ENCODE results near the gene YRDC.

DNA sequence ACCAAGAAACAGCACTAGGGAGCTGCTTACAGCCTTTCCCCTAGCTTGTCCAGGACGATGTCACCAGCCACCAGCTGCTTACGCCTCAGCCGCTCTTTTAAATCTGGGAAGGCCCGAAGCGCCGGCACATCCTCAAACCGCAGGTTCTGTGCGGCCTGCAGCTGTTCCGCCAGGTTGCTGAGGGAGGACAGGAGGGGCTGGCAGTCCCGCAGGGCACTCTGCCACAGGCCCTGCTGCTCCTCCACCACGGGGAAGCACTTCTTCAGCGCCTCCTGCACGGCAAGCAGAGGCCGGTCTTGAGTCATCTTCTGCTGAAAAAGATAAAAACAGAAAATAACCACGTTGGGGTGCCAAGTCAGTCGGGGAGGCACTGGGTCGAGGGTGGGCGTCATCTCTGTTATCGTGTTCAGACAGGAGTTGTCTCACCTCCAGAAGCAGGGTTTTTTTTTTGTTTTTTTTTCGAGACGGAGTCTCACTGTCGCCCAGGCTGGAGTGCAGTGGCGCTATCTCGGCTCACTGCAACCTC lies 690 bp downstream of the C1orf109 start:
- PRO-cap = no peak
CAGE:
- cytosol, long polyA minus RNA = no peak
- cytosol, long polyA plus RNA = no peak
- long polyA plus RNA = no peak
- nucleus, long polyA minus RNA = no peak
- nucleus, long polyA plus RNA = no peak

GRCh38 chr1:37732369-37732781 lies 32.5 kb downstream of the EPHA10 start:
- PRO-cap = no peak
CAGE:
- cytosol, long polyA minus RNA = no peak
- cytosol, long polyA plus RNA = no peak
- long polyA plus RNA = no peak
- nucleus, long polyA minus RNA = no peak
- nucleus, long polyA plus RNA = no peak

GRCh38 chr1:37735034-37735646 lies 29.8 kb downstream of the EPHA10 start:
- PRO-cap = no peak
CAGE:
- cytosol, long polyA minus RNA = no peak
- cytosol, long polyA plus RNA = no peak
- long polyA plus RNA = no peak
- nucleus, long polyA minus RNA = no peak
- nucleus, long polyA plus RNA = no peak

DNA sequence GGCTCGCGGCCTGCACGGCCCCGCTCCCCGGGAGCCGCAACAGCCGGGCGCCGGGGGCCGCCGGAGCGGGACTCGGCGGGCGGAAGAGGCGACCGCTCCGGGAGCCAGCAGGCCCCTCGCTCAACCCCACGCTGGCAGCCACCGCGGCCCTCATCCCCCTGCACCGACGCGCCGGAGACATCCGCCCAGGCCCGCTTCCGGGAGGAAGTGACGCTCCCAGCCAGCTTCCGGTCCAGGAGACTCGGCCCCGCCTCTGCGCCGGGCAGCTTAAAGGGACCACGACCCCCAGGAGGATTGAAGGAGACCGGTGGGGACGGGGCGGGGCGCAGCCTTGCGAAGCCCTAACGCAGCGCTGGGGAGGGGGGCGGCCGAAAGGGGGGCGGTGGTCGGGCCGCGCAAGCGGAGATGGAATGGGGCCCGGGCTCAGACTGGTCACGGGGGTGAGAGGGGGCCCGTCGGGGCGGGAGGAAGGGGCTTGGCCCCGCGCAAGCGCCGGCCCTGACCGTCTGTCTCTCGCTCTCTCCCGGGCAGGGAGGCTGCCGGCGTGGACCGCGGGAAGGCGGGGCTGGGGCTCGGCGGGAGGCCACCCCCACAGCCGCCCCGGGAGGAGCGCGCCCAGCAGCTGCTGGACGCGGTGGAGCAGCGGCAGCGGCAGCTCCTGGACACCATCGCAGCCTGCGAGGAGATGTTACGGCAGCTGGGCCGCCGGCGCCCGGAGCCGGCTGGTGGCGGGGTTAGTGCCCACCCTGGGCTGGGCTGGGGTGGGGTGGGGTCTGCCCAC lies at the start of gene YRDC:
TSS of gene YRDC (minus strand) at position 209 of the 781 bp plus-strand sequence.
- PRO-cap = bidirectional peak, plus-strand start at position 297 of the sequence, minus-strand start at position 152 of the sequence; bidirectional peak, plus-strand start at position 592 of the sequence, minus-strand start at position 538 of the sequence
CAGE:
- cytosol, long polyA minus RNA = no peak
- cytosol, long polyA plus RNA = start-site peak on the minus strand centred at position 162 of the sequence, 7 bp wide, 182 and 214 reads in 2 replicates; start-site peak on the plus strand centred at position 312 of the sequence, 156 bp wide, 609 and 763 reads in 2 replicates
- long polyA plus RNA = start-site peak on the minus strand centred at position 169 of the sequence, 38 bp wide, 834 and 260 reads in 2 replicates; start-site peak on the plus strand centred at position 413 of the sequence, 360 bp wide, 1,299 and 924 reads in 2 replicates
- nucleus, long polyA minus RNA = start-site peak on the minus strand centred at position 157 of the sequence, 24 bp wide, 99 reads
- nucleus, long polyA plus RNA = start-site peak on the minus strand centred at position 166 of the sequence, 28 bp wide, 89 and 103 reads in 2 replicates; start-site peak on the plus strand centred at position 300 of the sequence, 70 bp wide, 259 and 221 reads in 2 replicates

- PRO-cap = no peak
CAGE:
- cytosol, long polyA minus RNA = no peak
- cytosol, long polyA plus RNA = no peak
- long polyA plus RNA = no peak
- nucleus, long polyA minus RNA = no peak
- nucleus, long polyA plus RNA = no peak
Observed at GRCh38 chr1:38990285-38990752, 757 bp upstream of the AKIRIN1 start.

DNA sequence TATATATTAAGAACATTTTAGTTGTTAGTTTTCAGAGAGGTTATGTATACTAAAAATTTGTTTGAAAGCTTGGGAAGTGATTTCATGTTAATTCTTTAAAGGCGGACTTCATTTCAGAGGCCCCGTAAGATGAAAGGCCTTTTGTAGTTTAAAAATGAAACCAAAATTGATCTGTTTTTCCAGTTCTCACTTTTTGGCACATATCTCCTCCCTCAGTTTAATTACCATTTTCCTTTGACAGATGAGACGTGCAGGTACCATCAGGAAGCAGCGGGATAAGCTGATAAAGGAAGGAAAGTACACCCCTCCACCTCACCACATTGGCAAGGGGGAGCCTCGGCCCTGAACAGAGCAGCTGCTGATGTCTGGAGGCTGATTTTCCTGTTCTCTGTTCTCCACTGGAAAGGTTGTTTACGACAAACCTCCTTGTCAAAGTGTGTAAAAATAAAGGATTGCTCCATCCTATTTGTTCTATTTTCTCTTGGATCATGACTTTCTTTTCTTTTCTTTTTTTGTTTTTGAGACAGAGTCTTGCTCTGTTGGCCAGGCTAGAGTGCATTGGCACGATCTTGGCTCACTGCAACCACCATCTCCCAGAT lies 8.1 kb downstream of the NDUFS5 start:
- PRO-cap = no peak
CAGE:
- cytosol, long polyA minus RNA = no peak
- cytosol, long polyA plus RNA = start-site peak on the plus strand centred at position 304 of the sequence, 62 bp wide, 1,818 and 1,567 reads in 2 replicates
- long polyA plus RNA = no peak
- nucleus, long polyA minus RNA = no peak
- nucleus, long polyA plus RNA = start-site peak on the plus strand centred at position 331 of the sequence, 10 bp wide, 219 and 211 reads in 2 replicates

DNA sequence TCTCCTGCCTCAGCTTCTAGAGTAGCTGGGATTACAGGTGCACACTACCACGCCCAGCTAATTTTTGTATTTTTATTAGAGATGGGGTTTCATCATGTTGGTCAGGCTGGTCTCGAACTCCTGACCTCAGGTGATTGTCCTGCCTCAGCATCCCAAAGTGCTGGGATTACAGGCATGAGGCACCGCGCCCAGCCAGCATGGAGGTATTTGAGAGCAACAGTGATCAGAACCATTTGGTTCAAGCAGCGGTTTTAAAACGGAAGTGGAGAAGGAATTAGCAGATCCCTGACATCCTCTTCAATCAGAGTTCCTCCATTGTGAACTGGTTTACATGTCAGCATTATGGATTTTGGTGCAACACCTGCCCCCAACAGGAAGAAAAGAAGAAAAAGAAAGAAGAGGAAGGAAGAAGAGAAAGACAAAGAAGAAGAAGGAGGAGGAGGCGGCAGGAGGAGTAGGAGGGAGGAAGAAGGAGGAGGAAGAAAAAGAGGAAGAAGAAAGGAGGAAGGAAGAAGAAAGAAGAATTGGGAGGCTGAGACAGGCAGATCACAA lies 17.2 kb downstream of the NDUFS5 start:
- PRO-cap = no peak
CAGE:
- cytosol, long polyA minus RNA = no peak
- cytosol, long polyA plus RNA = no peak
- long polyA plus RNA = no peak
- nucleus, long polyA minus RNA = no peak
- nucleus, long polyA plus RNA = no peak

DNA sequence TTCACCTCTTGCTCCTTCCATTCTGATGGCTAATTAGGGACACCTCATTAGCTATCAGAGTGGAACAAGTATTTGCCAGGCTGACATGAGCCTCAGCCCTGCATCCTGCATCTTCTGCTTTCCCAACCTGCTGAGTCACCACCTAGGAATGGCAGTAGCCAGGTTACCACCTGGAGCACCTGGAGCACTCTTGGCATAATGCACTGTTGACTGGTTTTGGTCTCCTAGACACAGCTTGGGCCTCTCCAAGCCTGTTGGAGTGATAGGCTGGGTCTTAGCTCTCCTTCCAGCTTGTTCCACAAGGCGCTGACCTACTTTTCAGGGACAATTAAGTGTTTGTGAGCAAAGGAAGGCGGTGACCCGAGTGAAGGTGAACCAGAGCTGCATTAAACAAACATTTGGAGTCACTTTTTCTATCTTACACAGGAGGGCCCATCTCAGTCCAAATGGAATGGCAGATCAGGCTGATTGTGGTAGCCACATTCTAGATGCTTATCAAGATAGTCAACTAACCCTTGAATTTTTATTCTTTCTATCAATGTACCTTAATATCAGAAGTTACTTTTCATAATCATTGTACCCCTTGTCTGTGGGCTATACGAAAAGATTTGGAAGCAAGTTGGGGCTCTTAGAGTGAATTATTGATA lies 61.7 kb upstream of the MACF1 start:
- PRO-cap = no peak
CAGE:
- cytosol, long polyA minus RNA = no peak
- cytosol, long polyA plus RNA = no peak
- long polyA plus RNA = no peak
- nucleus, long polyA minus RNA = no peak
- nucleus, long polyA plus RNA = no peak

DNA sequence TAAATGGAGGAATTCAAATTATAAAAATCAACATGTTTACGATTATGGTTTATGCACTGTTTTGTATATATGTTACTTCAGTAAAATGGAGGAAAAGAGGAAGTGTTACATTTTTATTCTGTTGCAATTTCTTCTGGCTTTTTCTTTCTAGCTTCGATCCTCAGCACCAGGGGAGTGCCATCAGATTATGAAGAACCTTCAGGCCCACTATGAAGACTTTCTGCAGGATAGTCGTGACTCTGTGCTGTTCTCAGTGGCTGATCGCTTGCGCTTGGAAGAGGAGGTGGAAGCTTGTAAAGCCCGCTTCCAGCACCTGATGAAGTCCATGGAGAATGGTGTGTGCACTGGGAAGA lies 105.6 kb downstream of the MACF1 start:
- PRO-cap = no peak
CAGE:
- cytosol, long polyA minus RNA = no peak
- cytosol, long polyA plus RNA = no peak
- long polyA plus RNA = no peak
- nucleus, long polyA minus RNA = start-site peak on the minus strand centred at position 175 of the sequence, 47 bp wide, 11 reads
- nucleus, long polyA plus RNA = no peak

DNA sequence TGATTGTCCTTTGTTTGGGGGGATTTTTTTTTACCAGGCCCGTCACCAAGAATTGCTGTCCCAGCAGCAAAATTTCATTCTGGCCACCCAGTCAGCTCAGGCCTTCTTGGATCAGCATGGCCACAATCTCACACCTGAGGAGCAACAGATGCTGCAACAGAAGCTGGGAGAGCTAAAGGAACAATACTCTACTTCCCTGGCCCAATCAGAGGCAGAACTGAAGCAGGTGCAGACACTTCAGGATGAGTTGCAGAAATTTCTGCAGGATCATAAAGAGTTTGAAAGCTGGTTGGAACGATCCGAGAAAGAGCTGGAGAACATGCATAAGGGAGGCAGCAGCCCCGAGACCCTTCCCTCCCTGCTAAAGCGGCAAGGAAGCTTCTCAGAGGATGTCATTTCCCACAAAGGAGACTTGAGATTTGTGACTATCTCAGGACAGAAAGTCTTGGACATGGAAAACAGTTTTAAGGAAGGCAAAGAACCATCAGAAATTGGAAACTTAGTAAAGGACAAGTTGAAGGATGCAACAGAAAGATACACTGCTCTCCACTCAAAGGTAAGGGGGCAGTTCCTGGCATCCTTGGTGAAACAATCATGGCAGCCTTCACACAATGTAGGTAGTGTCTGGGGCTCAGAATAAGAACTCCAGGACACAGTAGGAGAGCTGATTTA lies 134.0 kb upstream of the BMP8A start:
- PRO-cap = no peak
CAGE:
- cytosol, long polyA minus RNA = no peak
- cytosol, long polyA plus RNA = no peak
- long polyA plus RNA = no peak
- nucleus, long polyA minus RNA = start-site peak on the minus strand centred at position 423 of the sequence, 105 bp wide, 12 reads
- nucleus, long polyA plus RNA = no peak

- PRO-cap = no peak
CAGE:
- cytosol, long polyA minus RNA = no peak
- cytosol, long polyA plus RNA = no peak
- long polyA plus RNA = no peak
- nucleus, long polyA minus RNA = no peak
- nucleus, long polyA plus RNA = no peak
Observed at GRCh38 chr1:39367934-39368637, 123.3 kb upstream of the BMP8A start.

- PRO-cap = unidirectional peak, plus-strand start at chr1:39391898; bidirectional peak, plus-strand start at chr1:39392262, minus-strand start at chr1:39392132
CAGE:
- cytosol, long polyA minus RNA = no peak
- cytosol, long polyA plus RNA = no peak
- long polyA plus RNA = no peak
- nucleus, long polyA minus RNA = no peak
- nucleus, long polyA plus RNA = no peak
Observed at GRCh38 chr1:39391754-39392637, 99.4 kb upstream of the BMP8A start.

DNA sequence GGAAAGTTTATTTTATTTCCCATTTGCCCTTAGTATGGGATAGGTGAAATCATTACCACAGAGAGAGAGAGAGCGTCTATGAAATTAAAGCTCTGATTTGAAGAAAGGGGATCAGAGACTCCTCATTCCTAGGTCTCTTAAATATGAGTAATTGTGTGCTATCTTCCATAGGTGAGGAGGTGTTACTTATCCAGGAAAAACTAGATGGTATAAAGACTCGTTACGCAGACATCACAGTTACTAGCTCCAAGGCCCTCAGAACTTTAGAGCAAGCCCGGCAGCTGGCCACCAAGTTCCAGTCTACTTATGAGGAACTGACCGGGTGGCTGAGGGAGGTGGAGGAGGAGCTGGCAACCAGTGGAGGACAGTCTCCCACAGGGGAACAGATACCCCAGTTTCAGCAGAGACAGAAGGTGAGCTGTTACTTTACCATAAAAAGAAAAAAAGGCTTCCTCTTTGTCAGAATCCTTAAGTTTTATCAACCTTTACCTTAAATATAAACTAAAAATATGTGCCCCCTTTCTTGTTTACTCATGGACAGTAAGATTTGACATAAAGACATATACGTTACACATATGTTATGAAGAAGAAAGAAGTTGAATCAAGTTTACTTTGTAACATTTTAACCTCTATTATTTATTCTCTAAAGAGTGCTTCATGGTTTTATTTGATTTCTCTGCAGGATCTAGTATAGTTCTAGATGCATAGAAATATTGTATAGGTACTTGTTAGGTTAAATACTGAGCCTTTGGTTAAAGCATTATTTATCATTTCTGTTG lies 61.6 kb upstream of the BMP8A start:
- PRO-cap = no peak
CAGE:
- cytosol, long polyA minus RNA = no peak
- cytosol, long polyA plus RNA = no peak
- long polyA plus RNA = no peak
- nucleus, long polyA minus RNA = no peak
- nucleus, long polyA plus RNA = no peak

DNA sequence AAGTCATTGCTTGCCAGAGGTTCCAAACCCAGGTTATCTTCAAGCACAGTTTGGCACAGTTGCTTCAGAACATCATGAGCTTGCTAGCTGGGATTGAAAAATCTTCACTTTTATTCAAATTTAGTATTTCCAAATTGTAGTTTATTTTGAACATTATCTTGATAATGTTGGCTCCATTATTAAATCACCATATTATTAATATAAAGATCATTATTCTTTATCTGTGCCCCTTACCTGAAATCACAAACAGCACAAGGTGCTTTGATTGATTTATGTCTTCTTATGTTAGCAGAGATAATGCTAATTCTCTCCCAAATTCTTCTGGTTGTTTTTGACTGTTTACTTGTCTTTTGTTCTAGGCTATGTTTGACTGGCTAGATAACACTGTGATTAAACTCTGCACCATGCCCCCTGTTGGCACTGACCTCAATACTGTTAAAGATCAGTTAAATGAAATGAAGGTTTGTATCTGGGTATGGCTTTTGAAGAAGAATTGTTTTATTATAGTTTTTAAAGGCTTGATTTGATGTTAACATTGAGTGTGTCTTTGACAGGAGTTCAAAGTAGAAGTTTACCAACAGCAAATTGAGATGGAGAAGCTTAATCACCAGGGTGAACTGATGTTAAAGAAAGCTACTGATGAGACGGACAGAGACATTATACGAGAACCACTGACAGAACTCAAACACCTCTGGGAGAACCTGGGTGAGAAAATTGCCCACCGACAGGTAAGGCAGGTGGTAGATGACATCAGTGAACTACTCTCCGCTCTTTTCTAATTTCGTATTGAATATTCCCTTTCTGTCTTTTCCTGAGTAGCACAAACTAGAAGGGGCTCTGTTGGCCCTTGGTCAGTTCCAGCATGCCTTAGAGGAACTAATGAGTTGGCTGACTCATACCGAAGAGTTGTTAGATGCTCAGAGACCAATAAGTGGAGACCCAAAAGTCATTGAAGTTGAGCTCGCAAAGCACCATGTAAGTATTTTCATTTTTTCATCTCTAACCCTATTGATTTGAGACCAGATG lies 49.5 kb upstream of the BMP8A start:
- PRO-cap = no peak
CAGE:
- cytosol, long polyA minus RNA = no peak
- cytosol, long polyA plus RNA = no peak
- long polyA plus RNA = no peak
- nucleus, long polyA minus RNA = start-site peak on the minus strand centred at position 394 of the sequence, 55 bp wide, 7 reads
- nucleus, long polyA plus RNA = no peak

- PRO-cap = no peak
CAGE:
- cytosol, long polyA minus RNA = no peak
- cytosol, long polyA plus RNA = no peak
- long polyA plus RNA = no peak
- nucleus, long polyA minus RNA = no peak
- nucleus, long polyA plus RNA = no peak
Observed at GRCh38 chr1:39487212-39488292, 3.9 kb upstream of the BMP8A start.

- PRO-cap = no peak
CAGE:
- cytosol, long polyA minus RNA = no peak
- cytosol, long polyA plus RNA = no peak
- long polyA plus RNA = no peak
- nucleus, long polyA minus RNA = no peak
- nucleus, long polyA plus RNA = no peak
Observed at GRCh38 chr1:39504530-39504880, 13.1 kb downstream of the BMP8A start.

DNA sequence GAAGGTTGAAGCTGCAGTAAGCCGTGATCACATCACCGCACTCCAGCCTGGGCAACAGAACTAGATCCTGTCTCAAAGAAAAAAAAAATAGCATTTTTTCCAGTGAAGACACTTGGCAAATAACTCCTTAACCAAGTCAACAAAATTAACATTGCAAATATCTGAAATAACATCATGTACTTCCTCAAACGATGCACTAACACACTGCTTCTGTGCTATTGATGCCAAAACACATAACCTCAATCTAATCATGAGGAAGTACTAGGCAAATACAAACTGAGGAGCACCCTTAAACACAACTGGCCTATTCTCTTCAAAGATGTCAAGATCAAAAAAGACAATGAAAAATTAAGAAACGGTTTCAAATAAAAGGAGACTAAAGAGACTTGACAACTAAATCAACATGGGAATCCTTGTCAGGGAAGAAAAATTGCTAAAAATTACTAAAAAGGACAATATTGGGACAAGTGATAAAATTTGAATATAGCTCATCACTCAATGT lies 32.2 kb downstream of the PABPC4 start:
- PRO-cap = no peak
CAGE:
- cytosol, long polyA minus RNA = no peak
- cytosol, long polyA plus RNA = no peak
- long polyA plus RNA = no peak
- nucleus, long polyA minus RNA = no peak
- nucleus, long polyA plus RNA = no peak

- PRO-cap = no peak
CAGE:
- cytosol, long polyA minus RNA = no peak
- cytosol, long polyA plus RNA = no peak
- long polyA plus RNA = no peak
- nucleus, long polyA minus RNA = no peak
- nucleus, long polyA plus RNA = no peak
Observed at GRCh38 chr1:39562918-39563955, 13.4 kb downstream of the PABPC4 start.

GRCh38 chr1:39680837-39681202 lies 8.9 kb upstream of the NT5C1A start:
- PRO-cap = no peak
CAGE:
- cytosol, long polyA minus RNA = no peak
- cytosol, long polyA plus RNA = no peak
- long polyA plus RNA = no peak
- nucleus, long polyA minus RNA = no peak
- nucleus, long polyA plus RNA = no peak

DNA sequence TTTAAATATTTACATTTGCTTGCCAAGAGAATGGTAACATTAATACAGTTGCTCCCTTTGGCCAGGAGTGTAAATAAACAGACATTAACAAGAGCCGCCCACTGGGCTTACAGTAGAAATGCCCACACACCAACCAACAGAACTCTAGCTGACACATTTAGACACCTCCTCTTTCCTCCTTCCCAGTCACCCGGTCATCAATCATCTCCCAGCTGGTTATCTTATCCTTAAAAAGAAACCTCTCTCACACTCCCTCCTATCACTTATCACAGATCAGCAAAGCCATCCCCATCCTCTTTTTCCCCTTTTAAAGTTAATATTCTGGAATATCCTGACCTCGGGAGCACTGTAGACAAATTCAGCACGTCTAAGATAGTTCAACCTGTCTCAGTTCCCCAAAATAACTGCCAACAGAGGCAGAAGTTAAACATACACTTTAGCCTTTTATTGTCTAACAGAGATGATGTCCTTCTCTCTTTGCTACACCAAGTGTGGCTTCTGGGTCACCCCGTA lies 9.0 kb downstream of the MYCL start:
- PRO-cap = no peak
CAGE:
- cytosol, long polyA minus RNA = no peak
- cytosol, long polyA plus RNA = no peak
- long polyA plus RNA = no peak
- nucleus, long polyA minus RNA = no peak
- nucleus, long polyA plus RNA = no peak

Measured in endothelial cell of umbilical vein (primary cell).